Myometrial cell (primary cell): ENCODE results near the genes LIMK1, HIP1 and TMEM120A.

- RAMPAGE, long total RNA, result no peak
These were observed 29.2 kb downstream of the TMEM270 start for GRCh38 chr7:73890116-73890513.

GRCh38 chr7:73978867-73979565, 49.0 kb upstream of the ELN start:
- RAMPAGE, long total RNA, result no peak

GRCh38 chr7:74061687-74062742, 21.6 kb upstream of the LIMK1 start:
- RAMPAGE, long total RNA, result start-site peak on the minus strand at chr7:74062247-74062303, 45 and 14 reads in 2 replicates

- RAMPAGE, long total RNA, result no peak
These were observed at the start of gene LIMK1 for GRCh38 chr7:74083006-74084271. TSS of gene LIMK1 (plus strand) at chr7:74083804.

- RAMPAGE, long total RNA, result no peak
These were observed 495 bp downstream of the EIF4H start for GRCh38 chr7:74174455-74175247.

DNA sequence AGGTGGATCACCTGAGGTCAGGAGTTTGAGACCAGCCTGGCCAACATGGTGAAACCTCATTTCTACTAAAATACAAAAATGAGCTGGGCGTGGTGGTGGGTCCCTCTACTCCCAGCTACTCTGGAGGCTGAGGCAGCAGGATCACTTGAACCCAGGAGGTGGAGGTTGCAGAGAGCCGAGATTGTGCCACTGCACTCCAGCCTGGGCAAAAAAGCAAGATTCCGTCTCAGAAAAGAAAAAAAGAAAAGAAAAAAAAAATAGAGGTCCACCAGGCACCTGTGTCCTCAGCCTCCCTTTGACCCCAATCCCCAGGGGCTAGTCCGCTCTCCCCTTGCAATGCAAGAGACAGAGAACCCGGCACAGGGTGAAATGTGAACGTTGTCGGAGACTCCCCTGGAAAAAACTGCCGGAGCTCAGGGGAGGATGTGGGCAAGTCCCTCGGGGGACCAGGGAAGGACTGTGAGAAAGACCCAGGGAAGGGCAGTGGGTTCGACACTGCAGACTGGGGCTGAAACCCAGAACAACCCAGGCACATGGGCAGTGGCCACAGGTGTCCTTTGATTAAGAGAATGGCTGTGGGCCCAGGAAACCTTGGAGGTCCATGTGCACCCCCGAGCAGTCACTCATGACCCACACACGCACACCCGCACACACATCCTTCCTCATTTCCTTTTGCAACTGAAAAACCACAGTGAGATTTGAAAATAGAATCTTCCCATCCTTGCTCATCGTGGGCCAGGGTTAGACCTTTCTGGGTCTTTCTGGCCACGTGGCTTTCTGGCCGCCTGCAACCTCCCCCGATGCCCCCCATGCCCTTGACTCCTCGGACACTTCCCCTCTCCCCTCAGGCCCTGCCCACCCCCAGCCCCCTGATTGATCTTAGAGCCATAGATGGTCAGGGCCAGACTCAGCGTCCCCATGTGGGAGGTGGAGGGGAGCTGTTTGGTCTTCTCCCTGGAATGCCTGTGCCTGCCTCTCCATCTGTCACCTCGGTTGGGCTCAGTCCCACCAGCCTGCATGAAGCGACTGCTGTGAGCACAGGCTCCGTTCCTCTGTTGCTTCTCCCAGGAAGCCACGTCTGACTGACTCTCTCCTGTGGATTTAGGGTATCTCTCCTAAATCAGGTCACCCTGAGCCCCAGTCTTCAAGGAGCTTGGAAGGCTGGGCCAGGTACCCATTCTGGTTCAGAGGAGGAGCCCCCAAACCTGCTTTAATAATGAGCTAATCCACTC, 7.8 kb downstream of the LAT2 start:
- RAMPAGE, long total RNA, result no peak

- RAMPAGE, long total RNA, result no peak
These were observed 1.1 kb downstream of the CLIP2 start for GRCh38 chr7:74290076-74290974.

DNA sequence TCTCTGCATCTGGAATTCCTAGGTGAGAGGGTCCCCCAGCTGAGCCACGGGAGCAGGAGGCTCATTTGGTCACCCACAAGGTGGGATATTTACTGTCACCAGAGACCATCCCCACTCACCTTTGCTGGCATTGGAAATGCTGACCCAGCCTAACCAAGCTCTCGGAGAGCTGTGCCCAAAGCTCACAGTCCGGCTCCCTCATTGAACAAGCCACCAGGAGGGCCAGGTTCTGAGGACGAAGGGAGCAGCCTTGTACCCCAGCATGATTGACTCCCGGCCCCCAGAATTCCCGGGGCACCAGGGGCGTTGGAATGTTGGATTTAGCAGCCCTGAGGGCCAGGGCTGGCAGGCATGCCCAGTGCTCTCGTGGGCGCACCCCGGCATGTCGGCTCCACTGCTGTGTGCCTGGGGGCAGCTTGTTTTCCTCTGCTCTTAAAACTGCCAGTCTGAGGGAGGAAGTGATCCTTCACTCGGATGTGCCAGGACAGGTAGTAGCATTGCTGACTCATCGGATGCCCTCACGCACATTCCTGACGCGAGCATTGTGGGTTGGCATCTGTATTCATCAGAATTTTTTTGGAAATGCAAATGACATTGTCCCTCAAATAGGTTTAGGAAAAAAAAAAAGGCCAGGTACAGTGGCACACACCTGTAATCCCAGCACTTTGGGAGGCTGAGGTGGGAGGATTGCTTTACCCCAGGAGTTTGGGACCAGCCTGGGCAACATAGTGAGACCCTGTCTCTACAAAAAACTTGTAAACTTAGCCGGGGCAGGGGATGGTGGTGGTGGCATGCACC, 23.4 kb downstream of the CLIP2 start:
- RAMPAGE, long total RNA, result no peak

GRCh38 chr7:74473166-74473538, 19.4 kb downstream of the GTF2IRD1 start:
- RAMPAGE, long total RNA, result no peak

DNA sequence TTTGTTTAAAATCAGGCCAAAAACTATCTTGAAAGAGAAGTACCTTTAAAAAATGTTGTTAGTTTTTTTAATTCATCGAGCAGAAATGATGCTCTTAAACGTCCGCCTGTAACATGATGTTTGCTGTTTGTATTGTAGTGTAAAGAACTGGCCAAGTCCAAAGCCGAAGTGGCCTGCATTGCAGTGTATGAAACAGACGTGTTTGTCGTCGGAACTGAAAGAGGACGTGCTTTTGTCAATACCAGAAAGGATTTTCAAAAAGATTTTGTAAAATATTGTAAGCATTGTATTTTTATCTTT, 33.3 kb downstream of the GTF2I start:
- RAMPAGE, long total RNA, result no peak

DNA sequence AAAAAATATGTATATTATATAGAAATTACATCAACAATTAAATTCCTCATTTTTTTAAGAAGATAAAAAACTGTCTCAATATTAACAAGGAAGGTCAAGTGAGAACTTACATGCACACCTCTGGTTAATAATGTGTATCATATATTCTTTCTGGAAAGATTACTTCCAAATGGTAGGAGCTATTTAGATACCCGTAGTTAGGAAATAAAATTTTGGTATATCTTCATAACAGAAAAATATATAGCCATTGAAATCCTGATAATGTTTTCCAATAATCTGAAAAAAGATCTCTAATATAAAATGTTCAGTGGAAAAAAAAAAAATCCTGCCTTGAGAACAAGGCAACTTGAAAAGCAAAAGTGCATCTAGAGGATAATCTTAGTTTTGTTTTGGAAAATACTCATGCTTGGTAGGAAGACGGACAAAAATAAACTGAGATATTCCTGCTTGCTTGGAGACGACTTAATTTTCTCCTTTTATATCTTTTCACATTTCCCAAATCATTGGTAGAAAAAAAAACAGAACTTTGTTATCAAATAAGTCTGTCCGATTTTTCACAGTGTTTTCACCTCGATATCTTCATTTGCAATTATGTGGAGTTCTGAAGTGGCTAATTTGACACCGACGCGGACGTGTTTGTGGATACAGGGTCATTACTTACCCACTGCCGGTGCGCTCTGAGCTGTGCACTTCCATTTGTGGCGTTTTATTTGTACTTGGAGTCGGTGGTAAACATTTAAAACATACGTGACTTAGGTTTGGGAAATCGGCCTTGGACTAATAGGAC, 52.1 kb upstream of the NCF1 start:
- RAMPAGE, long total RNA, result no peak

GRCh38 chr7:74723453-74724273, 50.1 kb upstream of the NCF1 start:
- RAMPAGE, long total RNA, result no peak

DNA sequence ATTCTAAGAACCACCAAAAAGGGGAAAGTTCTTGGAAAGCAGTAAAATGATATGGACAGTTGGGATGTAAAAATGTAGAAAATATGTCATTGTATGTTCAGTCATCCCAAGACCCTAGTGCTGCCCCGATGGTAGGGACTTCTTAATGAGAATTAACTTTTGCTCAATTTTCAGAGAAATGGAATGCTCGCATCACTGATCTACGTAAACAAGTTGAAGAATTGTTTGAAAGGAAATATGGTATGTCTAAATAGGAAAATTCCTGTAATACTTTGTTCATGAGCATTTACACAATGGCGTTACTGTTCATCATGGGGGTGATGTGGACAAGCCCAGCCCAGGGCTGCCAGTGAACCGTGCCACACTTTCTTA, 43.8 kb upstream of the NCF1 start:
- RAMPAGE, long total RNA, result no peak

DNA sequence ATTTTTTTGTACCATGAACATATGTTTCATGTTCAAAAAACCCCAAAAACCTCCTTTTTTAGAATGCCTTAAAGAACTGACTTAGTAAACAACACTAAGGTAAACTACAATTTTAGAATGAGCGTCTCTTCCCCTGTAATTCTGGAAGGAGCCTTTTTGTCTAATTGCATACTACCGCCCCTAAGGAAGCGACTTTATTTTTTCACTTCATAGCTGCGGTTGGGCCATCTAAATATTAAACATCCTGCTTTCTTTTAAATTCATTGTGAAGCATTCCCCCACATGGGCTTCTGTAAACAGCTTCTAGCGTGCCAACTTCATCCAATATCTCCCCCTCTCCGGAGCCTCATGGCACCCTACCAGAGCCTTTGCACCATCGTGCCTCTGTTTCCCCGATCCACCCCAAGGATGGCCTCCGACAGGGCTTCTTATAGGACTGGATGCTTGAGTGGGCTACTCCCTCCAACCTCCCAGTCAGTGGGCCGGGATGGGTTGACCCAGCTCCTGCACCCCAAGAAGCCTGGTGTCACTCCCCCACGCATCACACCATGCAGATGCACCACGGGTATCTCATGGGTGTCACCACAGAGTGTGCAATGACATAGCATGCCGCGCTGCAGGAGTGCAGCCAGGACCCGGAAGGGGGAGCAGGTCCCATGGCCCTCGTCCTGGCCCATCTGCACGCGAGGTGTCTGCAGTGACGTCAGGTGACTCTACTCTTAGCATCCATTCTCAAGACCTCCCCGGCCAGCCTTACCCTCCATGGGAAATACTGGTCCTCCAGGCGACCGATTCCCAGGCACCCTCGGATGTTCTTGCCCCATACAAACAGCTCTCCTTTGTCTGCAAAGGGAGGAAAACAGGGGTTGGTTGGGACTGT, 21.4 kb downstream of the RCC1L start:
- RAMPAGE, long total RNA, result no peak

- RAMPAGE, long total RNA, result no peak
These were observed 64.5 kb downstream of the GTF2IRD2B start for GRCh38 chr7:75156511-75157645.

DNA sequence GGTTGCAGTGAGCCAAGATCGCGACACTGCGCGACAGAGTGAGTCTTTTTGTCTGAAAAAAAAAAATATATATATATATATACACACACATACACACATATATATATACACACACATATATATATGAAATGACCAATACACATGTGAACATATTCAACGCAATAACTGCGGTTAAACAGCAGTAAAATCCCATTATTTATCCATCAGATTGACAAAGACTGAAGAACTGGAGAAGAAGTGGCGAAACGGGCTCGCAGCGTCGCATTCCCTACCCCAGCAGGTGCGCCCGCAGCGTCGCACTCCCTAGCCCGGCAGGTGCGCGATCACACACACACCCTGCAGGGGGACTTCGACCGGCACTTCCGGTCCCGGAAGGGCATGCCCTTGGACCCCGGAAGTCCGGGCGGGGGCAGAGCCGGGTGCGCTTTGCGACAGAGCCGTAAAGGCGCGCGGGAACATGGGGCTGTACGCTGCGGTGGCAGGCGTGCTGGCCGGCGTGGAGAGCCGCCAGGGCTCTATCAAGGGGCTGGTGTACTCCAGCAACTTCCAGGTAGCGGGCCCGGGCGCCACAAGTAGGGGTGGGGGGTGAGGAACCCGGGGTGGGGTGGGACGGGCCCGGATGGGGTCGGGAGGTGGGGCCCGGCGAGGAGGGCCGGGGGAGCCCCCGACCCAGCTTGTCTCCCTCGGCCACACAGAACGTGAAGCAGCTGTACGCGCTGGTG, 14.6 kb downstream of the TRIM73 start:
- RAMPAGE, long total RNA, result no peak

DNA sequence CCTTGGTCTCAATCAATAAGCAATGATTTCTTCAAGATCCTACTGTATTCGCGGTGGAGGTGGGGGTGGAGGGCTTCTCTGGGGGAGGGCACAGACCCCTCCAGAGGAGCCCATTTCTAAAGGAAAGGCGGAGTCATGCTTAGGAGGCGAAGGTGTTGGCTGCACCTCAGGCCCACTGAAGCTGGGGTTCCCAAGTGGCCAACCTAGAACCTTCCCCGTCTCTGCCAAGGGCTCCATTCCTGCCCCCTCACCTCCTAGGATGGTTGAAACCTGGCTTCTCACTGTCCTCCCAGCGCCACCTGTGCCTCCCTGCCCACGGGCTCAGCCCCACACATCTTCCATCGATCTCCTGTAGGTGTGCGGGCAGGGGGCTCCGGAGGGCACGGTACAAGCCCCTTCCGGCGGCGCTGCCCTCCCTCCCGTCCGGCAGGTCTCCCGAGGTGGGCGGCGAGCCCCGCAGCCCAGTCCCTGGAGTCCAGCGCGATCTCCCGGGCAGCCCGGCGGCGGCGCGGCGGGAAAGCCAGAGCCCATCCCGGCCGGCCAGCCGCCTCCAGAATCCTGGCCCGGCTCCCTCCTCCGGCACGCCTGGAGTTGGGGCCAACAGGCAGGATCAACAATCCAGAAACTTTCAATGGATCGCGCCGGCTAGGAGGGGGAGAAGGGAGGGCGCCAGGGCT, 100.3 kb downstream of the HIP1 start:
- RAMPAGE, long total RNA, result no peak

GRCh38 chr7:75738807-75739083, at the start of gene HIP1:
TSS of gene HIP1 (minus strand) at chr7:75738941.
- RAMPAGE, long total RNA, result no peak

- RAMPAGE, long total RNA, result no peak
These were observed 27.4 kb downstream of the POR start for GRCh38 chr7:75942053-75942961.

DNA sequence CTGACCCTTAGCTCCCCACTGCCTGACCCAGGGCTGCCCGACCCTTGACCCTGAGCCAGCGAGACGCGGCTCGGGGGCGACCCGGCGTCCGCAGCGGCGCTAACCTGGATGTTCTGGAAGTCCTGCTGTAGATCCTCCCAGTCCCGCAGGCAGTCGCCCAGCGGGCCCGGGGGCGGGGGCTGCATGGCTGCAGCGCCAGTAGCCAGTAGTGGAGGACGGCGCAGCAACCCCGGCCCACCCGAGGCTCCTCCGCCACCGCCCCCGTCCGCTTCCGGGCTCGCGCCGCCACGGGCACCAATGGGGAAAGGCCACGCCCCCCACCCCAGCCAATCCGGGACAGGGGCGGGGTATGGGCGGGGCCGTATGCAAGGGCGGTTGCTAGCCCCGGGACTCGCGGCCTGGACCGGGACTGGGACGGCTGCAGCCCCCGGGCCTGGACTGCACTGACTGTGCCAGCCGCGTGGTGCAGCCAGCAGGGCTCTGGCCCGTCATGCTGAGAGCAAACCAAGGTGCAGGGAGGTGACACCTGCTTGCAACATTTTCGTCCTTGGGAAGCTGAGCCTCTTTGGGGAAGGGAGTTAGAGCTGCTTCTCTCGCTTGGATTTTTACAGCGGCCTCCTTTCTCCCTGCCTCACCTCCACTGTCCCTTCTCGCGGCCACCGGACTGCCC, at the start of gene TMEM120A:
Gene TMEM120A, minus strand, starts transcription at position 210 of the 670 bp plus-strand sequence.
- RAMPAGE, long total RNA, result start-site peak on the minus strand centred at position 200 of the sequence, 147 bp wide, 250 and 187 reads in 2 replicates